Left lung (tissue), 1 donor: ENCODE measurements around a stretch of chr11.

GRCh38 chr11:14844688-14845138 is 47.3 kb downstream of the CYP2R1 start:
- PRO-cap: no peak

- PRO-cap: no peak
Measured at GRCh38 chr11:14974690-14975083, 2.5 kb upstream of the CALCA start.

GRCh38 chr11:15073694-15074428 is 468 bp downstream of the CALCB start:
- PRO-cap: no peak

- PRO-cap: unidirectional peak, plus-strand start at chr11:15650361
Measured at GRCh38 chr11:15649902-15650727, 535.4 kb downstream of the INSC start.

- PRO-cap: no peak
Measured at GRCh38 chr11:15769233-15769677, 587.1 kb downstream of the SOX6 start.

DNA sequence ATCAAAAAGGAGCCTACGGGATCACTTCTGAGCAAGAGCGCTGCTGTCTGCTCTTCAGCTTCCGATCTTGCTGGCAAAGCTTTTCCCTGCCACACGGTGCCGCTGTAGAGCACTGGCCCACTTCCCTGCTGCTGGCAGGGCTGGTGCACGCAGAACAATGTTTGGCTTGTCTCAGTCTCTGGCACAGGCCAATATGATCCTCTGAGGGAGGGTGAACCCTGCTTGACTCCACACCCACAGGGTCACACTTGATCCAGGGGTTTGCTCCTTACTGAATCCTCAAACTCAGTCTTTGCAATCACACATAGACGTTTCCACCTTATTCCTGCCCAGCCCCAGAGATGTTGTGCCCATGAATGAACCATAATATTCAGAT is 536.6 kb downstream of the SOX6 start:
- PRO-cap: no peak

- PRO-cap: no peak
Measured at GRCh38 chr11:15843297-15843971, 512.9 kb downstream of the SOX6 start.

GRCh38 chr11:15912791-15913253 is 443.5 kb downstream of the SOX6 start:
- PRO-cap: unidirectional peak, plus-strand start at chr11:15913085

DNA sequence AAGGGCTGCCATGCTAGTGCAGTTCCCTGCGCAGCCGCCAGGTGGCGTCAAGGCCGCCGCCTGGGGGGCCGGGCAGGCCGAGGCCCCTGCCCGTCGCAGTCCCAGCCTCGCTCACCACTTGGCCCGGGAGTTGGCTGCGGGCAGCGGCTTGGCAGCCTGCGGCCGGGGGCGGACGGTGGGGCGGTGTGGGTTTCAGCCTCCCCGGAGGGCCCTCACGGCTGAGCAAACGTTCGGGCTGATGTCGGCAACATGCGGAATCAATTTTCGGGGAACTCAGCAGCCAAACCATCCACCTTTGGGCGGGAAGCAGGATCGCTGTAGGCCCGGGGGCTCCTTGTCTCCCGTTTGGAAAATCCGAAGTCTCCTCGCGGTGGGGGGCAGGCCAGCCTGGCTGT is 415.0 kb downstream of the SOX6 start:
- PRO-cap: no peak

- PRO-cap: no peak
Measured at GRCh38 chr11:16012339-16012963, 343.9 kb downstream of the SOX6 start.

DNA sequence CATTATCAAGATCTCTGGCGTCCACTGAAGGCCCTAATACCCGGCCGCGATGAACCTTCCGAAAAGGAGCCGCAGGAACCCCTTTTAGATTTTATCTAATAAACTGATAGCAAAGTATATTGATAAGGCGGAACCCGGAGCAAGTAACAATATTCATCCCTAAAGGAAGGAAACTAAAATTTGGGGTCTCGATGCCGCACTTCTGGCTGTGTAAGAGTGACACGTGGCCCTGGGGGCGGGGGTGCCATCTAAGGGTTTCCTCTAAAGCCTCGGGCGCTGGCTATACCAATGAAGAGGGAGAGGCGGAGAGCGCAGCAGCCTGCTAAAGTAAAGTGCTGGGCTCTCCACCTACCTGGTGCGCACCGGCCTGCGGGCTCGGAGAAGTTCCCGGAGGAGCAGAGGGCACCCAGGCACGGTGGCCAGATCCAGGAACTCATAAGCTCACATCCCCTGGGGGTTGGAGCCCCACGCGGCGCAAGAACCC is 127.9 kb upstream of the C11orf58 start:
- PRO-cap: no peak

DNA sequence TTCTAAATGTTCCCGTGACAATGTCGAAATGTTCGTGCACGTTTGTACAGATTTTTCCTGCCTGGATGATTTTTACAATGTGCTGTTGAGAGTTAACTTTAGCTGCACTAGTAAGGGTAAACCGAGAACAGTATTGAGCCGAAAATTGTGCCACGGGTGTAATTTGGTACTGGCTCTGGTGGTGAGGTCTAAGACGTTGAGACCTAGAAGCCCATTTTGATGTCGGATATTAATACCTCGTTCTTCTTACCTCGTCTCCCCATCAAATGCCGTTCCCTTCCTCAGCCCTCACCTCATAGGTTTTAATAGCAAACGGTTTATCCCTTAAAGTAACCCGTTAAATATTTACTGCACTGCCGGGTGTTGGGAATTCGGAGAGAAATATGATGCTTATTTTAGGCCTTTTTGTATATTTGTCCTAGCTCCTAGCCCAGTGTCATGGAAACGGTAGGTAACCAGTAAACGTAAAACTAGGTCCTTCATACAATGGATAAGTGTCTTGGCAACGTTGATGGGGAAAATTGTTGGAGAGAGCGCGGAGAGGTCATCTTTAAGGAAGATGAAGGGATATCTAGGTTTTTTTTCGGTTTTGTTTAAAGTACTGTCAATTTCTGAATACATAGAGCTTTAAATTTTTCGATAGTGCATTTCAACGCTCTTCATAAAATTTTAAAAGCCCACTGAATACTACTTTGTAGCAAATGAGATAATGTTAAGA is 921 bp downstream of the C11orf58 start:
- PRO-cap: no peak

DNA sequence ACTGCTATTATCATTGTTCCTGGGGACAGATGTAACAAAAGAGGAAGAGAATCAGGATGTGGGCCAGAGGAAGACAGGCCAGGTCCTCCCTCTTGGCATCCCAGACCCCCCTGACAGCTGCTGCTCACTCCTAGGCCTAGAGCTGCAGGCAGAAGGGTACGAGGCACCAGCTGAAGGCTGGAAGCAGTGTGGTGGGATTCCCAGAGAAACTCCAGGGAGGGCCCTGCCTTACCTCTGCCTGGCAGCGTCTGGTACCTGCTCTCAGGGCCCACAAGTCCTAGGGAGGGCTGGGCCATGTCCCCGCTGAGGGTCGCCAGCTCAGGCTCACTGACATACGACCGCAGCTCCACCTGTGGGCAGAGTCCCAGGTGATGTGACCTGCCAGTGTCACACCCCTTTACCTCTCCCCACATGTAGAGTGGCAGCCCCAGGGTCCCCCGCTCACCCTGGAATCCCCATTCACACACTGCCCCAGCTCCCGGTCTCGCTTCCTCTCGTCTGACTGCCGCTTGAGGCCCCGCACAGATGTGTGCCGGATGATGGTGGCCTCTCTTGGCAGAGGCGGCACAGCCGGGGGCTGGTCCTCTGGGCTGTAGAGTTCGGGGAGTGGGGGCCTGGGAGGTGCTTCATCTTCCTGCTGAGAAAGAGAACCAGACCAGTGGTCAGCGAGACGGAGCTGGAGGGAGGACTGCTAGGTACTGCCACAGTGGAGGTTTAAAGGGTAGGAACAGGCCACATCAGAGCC is 52.3 kb downstream of the C11orf58 start:
- PRO-cap: bidirectional peak, plus-strand start at position 668 of the sequence, minus-strand start at position 451 of the sequence

- PRO-cap: bidirectional peak, plus-strand start at chr11:16815318, minus-strand start at chr11:16815129; unidirectional peak, minus-strand start at chr11:16815534
Measured at GRCh38 chr11:16814833-16815736, 76.6 kb downstream of the C11orf58 start.

DNA sequence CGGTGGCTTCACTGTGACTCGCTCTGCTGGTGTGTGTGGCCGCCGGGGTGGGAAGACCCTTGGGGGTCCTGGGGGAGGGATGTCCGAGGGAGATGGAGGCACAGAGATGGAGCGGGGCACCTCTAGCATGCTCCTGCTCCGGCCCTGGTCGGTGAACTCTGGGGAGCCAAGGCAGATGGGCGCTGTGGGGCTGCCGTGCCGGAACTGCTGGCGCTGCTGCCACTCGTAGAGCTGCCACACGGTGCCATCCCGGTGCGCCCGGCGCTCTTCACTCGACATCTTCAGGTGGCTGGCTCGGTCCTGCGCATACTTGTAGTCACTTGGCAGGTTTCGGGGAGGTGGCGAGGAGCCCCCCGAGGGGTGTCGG is 78.4 kb downstream of the C11orf58 start:
- PRO-cap: no peak

GRCh38 chr11:16968192-16968874 is 45.9 kb downstream of the PLEKHA7 start:
- PRO-cap: no peak

DNA sequence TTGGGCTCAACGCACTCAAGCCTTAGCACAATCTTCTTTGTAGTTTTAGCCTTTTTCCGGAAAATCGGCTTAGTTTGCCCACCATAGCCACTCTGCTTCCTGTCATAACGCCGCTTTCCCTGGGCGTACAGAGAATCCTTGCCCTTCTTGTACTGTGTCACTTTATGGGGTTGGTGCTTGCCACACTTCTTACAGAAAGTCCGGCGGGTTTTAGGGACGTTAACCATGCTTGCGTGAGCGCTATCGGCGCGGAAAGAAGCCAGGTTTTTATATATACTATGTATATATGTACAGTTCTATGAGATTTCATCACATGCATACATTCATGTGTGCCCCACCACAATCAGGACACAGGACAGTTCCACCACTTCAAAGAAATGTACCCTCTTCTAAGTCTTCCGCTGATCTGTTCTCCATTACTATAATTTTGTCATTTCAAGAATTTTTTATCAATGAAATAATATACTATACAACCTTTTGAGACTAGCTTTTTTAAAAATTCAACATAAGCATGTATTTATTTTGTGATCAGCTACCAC is 39.4 kb downstream of the PLEKHA7 start:
- PRO-cap: unidirectional peak, minus-strand start at position 259 of the sequence

DNA sequence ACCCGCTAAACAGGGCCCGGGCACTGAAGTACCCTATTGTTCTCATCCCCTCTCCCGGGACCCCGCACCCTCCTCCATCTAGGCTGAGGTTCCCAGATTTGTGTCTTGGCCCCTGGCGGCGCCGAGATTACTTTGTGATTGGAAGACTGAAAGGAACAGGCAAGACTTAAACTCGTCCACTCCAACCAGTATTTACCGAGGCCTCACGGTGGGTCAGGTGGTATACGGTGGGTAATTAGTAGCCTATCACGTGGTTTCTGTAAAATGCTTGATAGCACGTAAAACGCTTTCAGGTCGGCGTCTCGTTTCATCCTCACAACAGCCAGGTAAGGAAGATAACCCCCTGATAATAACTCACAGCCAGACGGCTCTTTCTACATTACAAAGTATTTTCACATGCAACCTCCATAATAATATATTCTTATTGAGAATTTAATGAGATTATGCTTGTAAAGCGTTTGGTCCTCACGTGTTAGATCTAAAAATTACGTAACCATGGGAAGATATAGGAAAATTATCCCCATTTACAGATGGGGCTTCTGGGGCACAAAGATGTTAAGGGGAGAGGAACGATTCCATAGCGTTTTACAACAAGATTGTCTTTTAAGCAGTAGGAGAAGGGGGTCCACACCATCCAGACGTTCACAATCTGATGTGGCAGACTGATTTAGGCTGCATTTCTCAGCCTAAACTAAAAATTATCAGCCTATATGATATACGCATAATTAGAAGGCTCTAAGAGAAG is 654 bp upstream of the PIK3C2A start:
- PRO-cap: bidirectional peak, plus-strand start at position 297 of the sequence, minus-strand start at position 140 of the sequence

- PRO-cap: no peak
Measured at GRCh38 chr11:17268682-17269440, 7.7 kb upstream of the NUCB2 start.

- PRO-cap: no peak
Measured at GRCh38 chr11:17405085-17406259, 17.0 kb upstream of the KCNJ11 start.